Transverse colon (tissue), 4 donors: ENCODE data around the genes CT47C1, NKAP and RHOXF1.

- PRO-cap: no peak
- RAMPAGE, long total RNA, 4 experiments: start-site peak on the minus strand in 1 of 4 experiments, at chrX:115933233-115933375 at its widest, 27 reads per replicate
These were observed 237.2 kb upstream of the AGTR2 start for GRCh38 chrX:115933085-115933929.

- PRO-cap: no peak
- RAMPAGE, long total RNA, 4 experiments: start-site peak on the minus strand in 2 of 4 experiments, at chrX:115944825-115945036 at its widest, 12 to 21 reads per replicate
These were observed 225.7 kb upstream of the AGTR2 start for GRCh38 chrX:115944725-115945355.

- PRO-cap: no peak
- RAMPAGE, long total RNA, 4 experiments: no peak in any of the 4 experiments
These were observed 231.2 kb upstream of the CT83 start for GRCh38 chrX:116693992-116694335.

- PRO-cap: bidirectional peak, plus-strand start at chrX:118346800, minus-strand start at chrX:118346703
- RAMPAGE, long total RNA, 4 experiments: no peak in any of the 4 experiments
These were observed 761 bp downstream of the WDR44 start for GRCh38 chrX:118346641-118347092.

DNA sequence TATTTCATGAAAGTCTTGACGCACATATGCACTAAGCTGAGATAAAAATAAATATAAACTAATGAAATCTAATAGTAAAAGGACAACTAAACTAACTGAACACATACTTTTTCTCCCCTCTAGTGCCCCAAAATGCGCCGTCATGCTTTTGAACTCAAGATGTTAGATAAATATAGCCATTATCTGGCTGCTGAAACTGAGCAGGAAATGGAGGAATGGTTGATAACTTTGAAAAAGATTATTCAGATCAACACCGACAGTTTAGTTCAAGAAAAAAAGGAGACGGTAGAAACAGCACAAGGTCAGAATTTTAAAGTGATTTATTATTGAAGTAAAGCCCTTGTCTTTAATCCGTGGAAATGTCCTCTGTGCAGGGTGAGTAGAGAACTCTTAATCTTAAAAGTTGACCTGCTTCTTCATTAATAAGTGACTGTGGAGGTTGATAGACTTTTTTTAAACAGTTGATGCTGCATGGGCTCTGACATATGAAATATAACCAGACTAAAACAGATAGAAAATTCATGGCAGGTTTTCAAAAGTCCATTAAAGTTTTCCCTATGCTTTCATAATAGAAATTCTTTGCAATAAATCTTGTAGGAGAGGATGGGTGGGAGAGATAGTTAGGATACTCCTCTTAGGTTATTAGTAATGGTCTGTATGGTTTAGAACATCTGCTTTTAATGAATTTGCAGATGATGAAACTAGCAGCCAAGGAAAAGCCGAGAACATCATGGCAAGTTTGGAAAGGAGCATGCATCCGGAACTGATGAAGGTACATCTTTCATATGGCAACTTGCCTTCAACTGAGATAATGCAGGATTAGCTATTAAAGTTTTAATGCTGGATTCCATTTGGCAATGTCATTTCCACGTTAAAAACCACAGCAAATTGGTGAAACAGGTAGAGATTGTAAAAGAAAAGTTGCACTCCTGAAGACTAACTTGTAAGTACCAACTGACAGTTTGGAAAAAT, 70.6 kb downstream of the DOCK11 start:
- PRO-cap: no peak
- RAMPAGE, long total RNA, 4 experiments: start-site peak on the plus strand in 2 of 4 experiments, centred at positions 225 to 639 of the sequence, 10 to 22 reads per replicate

- PRO-cap: no peak
- RAMPAGE, long total RNA, 4 experiments: no peak in any of the 4 experiments
These were observed 24.9 kb downstream of the IL13RA1 start for GRCh38 chrX:118751968-118753009.

DNA sequence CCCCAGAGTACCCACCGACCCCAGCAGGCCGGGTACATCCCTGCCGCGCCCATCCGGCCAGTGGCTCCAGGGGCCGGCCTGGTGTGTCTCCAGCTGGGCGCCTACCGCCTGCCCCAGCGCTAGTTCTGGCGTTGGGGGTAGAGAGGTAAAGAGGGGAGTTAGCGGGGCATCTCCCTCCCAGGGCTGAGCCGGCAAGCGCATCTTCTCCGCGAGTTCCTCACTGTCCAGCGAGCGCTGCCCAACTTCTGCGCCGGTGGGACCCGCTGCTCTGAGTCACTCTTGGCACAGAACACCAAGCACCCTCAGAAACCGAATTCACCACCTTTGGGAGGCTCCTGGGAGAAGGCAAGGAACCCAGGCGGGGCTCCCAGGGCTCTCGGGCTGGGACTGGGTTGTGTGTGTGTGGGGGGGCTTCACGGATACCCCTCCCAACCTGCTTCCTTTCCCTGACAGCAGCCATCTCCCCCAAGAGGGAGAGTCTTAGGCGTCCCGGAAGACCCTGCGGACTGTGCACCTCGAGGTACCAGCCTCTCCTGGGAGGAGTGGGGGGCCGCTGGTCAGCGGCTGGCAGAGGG, 607 bp upstream of the LONRF3 start:
- PRO-cap: no peak
- RAMPAGE, long total RNA, 4 experiments: no peak in any of the 4 experiments

DNA sequence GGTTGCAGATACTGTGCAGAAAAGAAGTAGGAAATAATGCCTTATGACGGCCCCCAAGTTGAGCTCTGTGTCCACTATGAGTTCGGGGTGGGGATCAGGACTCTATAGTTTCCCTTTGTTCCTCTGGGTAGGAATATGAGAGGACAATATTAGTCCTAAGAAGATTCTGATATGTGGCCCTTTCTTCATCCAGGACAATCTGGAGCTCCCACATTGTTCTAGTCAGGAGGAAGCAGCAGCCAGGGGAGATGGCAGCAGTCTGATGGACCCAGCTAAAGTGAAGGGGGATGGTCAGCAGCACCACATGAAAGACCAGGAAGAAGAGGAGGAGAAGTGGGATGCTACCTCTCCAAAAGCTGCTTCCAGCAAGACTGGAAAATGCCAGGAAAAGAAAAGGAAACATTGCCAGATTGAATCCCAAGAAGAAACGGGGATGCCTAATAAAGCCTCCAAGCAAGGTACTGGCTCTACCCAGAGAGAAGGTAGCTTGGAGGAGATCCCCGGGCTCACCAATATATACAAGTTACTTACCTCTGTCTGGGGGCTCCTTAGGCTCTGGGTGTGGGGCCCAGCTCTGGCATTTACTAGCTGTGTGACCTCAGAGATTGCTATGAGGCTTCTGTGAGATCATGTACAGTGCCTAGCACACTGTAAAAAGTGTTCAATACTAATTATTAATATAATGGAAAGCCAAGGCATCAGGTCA, 14.9 kb downstream of the LONRF3 start:
- PRO-cap: no peak
- RAMPAGE, long total RNA, 4 experiments: start-site peak on the plus strand in 2 of 4 experiments, centred at positions 194 to 267 of the sequence, 11 to 14 reads per replicate

DNA sequence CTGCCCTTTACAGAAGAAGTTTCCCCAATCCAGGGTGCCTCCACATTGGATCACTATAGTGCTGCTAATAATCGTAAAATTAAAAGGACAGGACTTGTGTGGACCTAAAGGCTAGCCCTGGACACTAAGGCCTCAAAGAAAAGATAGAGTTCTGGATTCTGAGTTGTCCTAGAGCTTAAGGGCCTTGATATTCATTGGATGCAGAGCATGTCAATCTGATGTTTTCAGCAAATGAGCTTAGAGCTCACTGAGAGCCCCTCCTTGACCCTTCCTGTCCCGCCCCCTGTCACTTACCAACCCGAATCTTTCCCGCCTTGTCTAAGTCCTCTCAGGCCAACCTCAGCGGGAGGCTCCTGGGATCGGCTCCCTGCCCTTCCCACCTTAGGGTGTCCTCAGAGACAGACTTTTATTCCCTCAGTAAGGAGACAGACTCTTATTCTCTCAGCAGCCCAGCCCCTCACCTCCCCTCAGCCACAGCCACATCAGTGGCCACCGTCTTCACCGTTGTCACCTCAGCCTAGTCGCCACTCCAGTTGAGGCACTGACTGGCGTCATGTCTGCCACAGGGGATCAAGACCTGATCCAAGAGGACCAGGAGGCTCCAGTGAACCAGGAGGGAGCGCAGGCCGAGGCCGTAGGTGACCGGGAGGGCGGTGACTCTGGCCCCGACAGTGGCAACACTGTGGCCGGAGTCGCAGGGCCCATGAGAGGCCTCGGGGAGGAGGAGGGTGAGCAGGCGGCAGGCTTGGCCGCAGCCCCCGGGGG, at the start of gene CT47C1:
TSS of gene CT47C1 (plus strand) at position 321 of the 765 bp plus-strand sequence.
- PRO-cap: no peak
- RAMPAGE, long total RNA, 4 experiments: no peak in any of the 4 experiments

GRCh38 chrX:119237608-119238311, 1.7 kb downstream of the PGRMC1 start:
- PRO-cap: no peak
- RAMPAGE, long total RNA, 4 experiments: no peak in any of the 4 experiments

DNA sequence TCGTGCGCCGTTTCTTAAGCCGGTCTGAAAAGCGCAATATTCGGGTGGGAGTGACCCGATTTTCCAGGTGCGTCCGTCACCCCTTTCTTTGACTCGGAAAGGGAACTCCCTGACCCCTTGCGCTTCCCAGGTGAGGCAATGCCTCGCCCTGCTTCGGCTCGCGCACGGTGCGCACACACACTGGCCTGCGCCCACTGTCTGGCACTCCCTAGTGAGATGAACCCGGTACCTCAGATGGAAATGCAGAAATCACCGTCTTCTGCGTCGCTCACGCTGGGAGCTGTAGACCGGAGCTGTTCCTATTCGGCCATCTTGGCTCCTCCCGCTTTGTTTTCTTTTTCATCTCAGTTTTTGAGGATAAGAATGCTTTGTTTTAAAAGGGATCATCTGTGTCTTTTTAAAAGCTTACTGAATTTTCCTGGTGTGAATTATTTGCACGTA, 27.1 kb upstream of the SLC25A5 start:
- PRO-cap: no peak
- RAMPAGE, long total RNA, 4 experiments: start-site peak on the plus strand in 1 of 4 experiments, centred at position 227 of the sequence, 6 reads per replicate

DNA sequence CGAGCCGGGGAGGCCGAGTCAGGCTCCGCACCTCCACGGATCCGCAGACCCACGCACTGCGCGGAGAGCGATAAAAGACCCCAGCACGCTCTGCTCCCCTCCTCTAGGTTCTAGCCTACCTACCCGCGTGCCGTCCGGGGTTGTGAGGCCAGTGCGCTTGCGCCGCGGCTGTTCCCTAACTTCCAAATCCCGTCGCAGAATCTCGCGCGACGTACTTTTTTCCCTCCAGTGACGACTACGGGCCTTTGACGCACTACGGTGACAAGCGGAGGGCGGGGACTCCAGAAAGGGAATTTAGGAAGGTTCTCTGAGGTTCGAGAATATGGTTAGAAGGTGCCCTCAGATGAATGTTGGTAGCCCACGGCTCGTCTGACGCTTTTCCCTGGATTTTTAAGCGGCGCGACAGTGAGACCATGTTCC, 31.9 kb downstream of the UBE2A start:
- PRO-cap: bidirectional peak, plus-strand start at position 317 of the sequence, minus-strand start at position 147 of the sequence
- RAMPAGE, long total RNA, 4 experiments: start-site peak on the minus strand in 1 of 4 experiments, centred at position 146 of the sequence, 25 reads per replicate

GRCh38 chrX:119647898-119648615, 44.9 kb downstream of the SEPTIN6 start:
- PRO-cap: no peak
- RAMPAGE, long total RNA, 4 experiments: no peak in any of the 4 experiments

DNA sequence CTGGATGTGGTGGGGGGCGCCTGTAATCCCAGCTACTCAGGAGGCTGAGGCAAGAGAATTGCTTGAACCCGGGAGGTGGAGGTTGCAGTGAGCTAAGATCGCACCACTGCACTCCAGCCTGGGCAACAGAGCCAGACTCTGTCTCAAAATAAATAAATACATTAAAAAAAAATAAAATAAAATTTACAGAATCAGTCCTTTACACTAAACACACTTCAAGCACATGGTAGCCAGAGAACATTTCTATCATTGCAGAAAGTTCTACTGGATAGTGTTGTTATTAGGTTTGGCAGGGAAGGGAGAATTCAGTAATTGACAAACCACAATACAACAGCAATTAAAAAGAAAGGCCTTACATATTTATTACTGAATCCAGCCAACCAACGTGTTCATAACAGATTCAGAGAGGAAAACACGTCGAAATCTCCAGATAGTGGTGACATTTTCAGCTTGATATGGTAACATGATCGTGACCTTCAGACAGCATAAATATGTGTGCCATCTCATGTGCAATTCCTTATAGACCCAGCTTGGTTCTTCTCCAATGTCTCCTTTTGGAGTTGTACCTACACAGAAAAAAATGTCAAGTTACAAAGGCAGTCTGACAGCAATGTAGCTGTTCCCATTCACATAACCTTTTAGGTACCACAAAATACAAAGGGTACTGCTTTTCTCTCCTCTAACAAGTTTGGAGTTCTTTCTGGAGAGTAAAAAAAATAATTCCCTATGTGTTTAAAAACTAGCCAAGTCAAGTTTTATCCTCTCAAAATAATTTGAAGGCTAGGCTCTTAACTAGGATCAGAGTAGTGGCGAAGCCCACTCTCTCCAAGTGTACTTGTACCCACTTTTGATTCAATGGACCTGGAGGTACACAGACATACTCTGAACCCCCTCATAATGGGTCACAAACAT, 5.0 kb downstream of the RPL39 start:
- PRO-cap: no peak
- RAMPAGE, long total RNA, 4 experiments: no peak in any of the 4 experiments

GRCh38 chrX:119841484-119841974, 11.2 kb downstream of the UPF3B start:
- PRO-cap: no peak
- RAMPAGE, long total RNA, 4 experiments: start-site peak on the minus strand in 2 of 4 experiments, at chrX:119841747-119841768 at its widest, 19 to 46 reads per replicate

DNA sequence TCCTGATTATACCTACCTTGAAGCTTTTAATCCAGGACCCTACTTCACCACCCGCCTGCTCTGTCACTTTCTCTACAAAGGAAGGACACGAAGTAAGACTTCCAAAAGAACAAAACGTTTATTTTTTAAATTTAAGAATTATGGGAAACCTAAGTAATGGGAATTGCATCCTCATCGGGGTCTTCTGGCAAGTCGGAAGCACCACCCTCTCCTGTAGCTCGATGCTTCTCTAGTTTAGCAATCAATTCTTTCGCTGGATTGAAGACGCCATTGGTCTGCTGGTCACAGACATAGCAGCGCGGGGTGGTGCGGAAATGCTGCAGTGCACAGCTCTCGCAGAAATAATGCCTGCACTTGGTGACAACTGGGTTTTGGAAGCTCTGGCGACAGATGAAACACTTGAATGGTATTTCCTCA, 1.1 kb downstream of the RNF113A start:
- PRO-cap: bidirectional peak, plus-strand start at position 367 of the sequence, minus-strand start at position 315 of the sequence
- RAMPAGE, long total RNA, 4 experiments: no peak in any of the 4 experiments

DNA sequence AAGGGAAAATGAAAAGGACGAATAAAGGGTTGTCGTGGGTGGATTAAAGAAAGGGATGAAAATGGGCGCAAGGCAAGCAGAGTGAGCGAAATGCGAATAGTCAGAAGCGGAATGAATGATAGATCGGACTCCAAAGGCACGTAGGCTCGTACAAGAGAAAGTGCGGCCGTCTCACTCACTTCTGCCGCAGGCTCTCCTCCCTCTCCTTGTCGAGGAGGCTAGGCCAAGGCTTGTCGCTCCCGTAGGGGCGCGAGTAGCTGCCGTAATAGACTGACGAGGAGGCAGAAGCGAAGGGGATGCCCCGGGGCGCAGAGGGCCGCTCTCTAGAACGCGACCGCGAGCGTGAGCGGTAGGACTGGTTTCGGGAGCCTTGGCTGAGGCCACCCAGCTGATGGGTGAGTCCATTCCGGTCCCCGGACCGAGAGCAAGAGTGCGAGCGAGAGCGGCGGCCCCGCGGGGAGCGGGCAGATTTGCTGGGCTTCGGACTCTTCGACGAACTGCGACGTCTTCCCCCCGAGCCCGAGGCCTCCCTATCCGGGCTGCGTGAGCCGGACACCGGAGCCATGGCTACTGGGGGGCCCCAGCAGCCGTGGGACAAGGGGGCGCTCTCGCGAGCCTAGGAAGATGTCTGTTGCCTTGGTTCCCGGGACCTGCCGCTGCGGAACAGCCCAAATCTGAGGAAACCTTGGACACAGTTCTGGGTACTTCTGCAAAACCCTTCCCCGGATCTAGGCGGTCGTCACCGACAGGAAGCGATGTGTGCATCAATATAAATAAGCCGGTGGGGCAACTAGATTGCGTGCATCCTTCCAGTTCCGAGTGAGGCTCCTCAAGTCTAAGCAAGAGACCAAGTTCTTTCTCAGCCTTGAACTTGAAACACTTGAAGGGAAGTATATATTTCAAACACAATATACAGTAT, at the start of gene NKAP:
TSS of gene NKAP (minus strand) at position 711 of the 919 bp plus-strand sequence.
- PRO-cap: bidirectional peak, plus-strand start at position 326 of the sequence, minus-strand start at position 183 of the sequence; unidirectional peak, minus-strand start at position 591 of the sequence; unidirectional peak, minus-strand start at position 676 of the sequence; unidirectional peak, minus-strand start at position 730 of the sequence
- RAMPAGE, long total RNA, 4 experiments: start-site peak on the minus strand in 3 of 4 experiments, centred at positions 594 to 721 of the sequence, 7 to 72 reads per replicate

DNA sequence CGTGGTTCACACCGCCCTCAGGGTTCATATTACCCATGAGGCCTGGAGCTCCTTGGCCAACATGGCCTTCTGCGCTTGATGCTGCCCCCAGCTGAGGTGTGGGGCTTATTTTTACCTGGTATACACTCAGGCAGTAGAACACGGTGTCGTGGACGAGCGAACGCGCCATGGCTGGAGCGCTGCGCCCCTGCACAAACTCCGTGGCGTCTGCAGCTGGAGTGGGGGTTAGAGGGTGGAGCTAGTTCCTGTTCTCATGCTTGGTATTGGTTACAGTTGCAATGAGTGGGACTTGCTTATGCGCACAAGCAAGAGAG, at the start of gene RHOXF1:
TSS of gene RHOXF1 (minus strand) at position 220 of the 314 bp plus-strand sequence.
- PRO-cap: no peak
- RAMPAGE, long total RNA, 4 experiments: no peak in any of the 4 experiments

DNA sequence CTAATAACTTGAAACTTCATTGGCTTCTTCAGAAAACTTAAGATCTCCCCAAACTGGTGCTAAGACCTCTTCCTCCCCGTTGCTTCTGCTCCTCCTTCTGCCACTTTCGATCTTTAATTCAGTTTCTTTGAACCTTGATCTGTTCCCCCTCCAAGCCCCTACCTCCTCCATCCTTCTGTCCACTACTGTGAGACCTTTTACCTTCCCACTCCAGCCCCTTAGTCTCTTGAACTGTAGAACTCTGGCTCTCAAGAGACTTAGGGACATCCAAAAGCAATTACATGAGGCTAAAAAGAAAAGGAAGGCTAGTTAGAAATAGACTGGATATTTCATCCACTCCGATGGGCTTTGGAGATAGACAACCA, 45.0 kb upstream of the LAMP2 start:
- PRO-cap: no peak
- RAMPAGE, long total RNA, 4 experiments: no peak in any of the 4 experiments

DNA sequence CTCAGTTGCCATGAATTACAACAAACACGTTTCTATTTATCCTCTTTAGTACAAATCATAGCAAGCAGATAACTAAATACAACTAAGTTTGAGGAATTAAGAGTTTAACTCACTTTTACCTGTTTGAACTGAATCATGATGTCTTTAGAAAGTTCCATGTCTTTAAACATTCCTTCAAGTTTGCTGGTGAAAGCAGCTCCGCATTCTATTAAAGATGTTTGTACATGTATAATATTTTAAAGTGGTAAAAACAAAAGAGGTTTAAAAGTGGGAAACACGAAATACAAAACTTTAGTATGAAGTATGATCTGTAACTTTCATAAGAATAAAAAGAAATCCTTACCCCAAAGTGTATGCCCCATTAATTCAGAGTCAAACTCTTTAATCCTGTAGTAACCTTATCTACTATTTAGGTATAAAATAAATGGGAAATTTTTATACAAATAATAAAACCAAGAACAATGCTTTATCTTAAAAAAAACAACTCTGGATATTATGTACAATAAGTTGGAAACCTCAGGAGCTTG, 22.7 kb downstream of the CUL4B start:
- PRO-cap: no peak
- RAMPAGE, long total RNA, 4 experiments: start-site peak on the minus strand in 1 of 4 experiments, centred at position 176 of the sequence, 10 reads per replicate